Pericardium fibroblast (primary cell): ENCODE measurements around a stretch of chr4.

DNA sequence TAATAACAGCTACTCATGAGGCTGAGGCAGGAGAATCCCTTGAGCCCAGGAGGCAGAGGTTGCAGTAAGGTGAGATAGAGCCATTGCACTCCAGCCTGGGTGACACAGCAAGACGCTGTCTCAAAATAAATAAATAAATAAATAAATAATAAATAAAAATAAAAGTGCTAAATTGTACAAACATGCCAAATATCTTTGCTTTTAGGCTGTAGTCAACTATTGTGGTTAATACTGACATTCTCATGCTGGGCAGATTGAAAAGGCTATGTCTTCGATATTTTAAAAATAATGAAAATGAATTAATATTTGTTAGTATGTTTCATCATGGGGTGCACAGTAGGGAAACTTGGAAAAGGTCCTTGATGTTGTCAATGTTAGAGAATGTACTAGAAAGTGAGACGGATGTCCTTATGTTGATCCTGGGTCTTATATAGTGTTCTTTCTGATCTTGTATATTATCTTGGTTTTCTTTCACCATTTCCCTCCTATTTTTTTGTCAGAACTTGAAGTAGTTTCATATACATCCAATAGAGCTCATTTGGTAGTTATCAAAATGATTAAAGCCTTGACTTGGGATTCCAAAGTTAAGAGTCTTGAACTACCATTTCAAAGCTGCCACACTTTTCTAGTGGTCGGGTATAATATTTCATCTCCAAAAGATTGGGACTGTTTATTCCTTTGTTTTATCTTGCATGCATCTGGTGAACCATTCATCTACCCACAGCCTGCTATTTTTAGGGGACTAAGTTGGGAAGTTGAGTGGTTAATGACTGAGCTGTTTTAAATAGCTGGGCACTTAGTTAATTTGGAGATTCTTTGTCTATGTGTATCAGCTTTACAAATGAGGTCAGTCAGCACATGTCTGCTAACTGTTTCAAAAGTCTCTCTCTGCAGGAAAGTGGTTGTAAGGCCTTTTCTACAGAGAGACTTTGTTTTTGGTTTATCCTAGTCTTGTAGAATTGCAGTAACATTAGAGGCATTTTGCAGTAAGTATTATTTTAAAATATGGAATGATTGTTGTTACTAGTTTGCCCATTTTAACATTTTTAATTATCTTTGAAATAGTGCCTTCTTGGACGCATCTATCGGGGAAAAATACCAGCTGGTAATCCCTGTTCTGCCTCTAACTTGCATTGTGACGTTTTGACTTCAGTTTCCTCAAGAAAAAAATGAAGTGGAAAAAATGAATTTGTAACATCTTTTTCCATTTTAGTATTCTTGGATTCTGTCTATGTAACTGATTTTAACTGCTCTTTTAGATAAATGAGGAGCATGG lies 8.0 kb downstream of the BMP2K start:
- RAMPAGE, long total RNA = no peak

DNA sequence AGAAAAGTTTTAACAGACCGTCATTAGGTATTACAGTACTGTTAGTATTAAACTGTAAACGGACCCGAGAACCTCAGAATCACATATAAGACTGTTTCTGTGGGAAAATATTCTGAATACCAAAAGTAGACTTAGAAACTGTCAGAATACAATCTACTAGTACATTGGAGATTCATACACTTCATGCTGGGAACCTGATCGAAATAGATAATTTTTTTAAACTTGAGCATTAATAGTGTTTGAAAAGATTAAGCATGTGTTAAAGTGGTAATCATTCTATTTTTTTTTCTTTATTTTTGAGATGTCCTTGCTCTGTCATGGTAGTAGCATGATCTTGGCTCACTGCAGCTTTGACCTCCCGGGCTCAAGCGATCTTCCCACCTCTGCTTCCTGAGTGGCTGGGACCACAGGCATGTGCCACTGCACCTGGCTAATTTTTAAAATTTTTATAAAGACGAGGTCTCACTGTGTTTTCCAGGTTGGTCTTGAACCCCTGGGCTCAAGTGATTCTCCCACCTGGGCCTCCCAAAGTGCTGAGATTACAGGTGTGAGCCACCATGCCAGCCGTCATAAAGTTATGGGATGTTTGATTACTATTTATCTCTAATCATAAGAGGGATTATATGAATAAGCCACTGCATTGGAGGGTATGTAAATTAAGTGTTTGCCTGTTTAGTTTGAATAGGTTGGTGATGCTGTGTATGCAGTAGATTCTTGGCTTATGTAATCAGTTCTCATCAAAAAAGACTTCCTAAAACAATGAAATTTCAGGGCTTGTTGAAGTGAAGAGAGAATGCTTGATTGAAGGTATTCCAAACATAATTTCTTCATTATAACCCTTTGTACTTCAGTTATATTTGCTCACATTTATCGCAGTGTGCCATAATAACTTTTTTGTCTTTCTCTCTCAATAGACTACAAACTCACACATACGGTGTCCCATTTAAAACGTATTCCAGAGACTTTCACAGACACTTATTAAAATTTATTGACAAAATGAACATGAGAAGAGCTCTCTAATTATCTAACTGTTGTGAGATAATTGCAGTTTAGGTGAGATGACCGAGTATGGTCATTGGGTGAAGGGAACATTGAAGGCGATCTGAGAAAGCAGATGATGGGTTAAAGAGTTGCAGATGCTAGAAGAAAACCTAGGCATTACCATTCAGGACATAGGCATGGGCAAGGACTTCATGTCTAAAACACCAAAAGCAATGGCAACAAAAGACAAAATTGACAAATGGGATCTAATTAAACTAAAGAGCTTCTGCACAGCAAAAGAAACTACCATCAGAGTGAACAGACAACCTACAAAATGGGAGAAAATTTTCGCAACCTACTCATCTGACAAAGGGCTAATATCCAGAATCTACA lies 18.6 kb downstream of the BMP2K start:
- RAMPAGE, long total RNA = no peak

DNA sequence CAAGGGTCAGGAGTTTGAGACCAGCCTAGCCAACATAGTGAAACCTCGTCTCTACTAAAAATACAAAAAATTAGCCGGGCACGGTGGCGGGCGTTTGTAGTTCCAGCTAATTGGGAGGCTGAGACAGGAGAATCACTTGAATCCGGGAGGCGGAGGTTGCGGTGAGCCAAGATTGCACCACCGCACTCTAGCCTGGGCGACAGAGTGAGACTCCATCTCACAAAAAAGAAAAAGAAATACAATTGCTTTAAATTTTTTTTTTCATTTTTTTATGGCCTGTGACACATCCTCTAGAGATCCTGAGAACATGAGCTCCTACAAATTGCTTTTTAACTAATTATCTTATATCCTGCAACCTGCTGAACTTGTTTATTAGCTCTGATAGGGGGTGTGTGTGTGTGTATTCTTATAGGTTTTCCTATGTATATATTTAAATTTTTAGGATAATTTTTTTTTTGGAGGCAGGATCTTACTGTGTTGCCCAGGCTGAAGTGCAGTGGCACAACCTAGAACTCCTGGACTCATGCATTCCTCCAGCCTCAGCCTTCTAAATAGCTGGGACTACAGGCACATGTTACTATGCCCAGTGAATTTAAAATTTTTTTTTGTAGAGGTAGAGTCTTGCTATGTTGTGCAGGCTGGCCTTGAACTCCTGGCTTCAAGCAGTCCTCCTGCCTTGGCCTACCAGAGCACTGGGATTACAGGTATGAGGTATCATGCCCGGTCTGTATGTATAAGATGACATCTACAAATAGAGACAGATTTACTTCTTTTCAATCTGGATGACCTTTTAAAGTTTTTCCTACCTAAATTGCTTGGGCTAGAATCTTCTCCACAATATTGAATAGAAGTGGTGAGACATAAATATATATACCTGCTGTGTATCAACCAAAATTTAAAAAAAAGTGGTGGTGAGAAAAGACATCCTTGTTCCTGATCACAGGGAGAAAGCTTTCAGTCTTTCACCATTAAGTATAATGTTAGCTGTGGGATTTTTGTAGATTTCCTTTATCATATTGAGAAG lies 29.9 kb downstream of the BMP2K start:
- RAMPAGE, long total RNA = no peak

DNA sequence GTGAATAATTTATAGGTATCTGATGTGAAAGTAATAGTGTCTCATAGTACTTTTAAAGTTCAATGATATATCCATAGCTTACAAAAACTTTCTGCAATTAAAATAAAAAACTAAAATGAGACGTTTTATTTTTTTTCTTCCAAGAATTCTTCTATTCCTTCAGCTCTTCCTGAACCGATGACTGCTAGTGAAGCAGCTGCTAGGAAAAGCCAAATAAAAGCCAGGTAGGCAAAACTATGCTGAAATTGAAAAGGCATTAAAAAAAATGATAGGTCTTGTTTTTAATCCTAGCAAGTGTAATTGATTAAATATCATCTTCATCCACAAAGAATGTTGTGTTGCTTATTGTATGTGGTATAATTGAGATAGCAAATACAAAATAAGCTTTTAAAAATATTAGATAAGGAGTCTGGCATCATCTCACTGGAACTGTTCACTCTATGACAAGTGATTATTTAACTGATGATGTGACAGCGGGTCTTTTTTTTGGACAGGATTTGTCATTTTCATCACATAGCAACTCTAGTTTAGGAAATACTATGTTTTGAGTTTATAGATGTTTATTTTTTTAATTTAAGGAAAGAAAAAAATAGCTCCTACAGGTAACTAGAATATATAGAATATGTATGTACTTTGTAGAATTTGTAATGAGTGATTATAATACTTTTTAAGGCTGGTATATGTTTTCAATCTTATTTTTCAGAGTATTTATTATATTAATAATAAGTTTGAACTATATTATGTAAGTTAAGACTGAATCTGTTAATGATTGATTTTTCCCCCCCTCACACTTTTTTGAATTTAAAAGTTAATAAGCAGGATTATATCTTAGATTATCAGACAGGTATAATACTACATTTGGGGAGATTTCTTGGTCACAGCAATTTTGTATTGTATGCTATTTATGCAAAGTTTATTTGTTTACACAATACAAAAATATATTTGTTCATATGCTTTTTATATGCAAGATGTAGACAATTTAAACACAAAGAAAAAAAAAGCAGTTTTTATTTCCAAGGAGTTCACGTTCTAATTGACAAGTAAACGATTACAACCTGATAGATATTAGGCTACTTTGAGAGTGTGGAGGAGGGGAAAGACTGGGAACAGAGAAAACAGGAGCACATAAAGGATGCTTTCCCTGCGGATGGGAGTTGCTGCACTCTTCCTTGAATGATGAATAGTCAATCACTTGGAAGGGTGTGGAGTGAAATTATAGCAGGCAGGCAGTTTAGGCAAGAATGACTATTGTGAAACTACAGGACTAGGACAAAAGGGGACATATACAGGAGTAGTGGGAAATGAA lies 77.5 kb downstream of the PAQR3 start:
- RAMPAGE, long total RNA = no peak

- RAMPAGE, long total RNA = no peak
Observed at GRCh38 chr4:78869733-78871063, 69.0 kb downstream of the PAQR3 start.

- RAMPAGE, long total RNA = no peak
Observed at GRCh38 chr4:78910153-78911208, 28.8 kb downstream of the PAQR3 start.

- RAMPAGE, long total RNA = no peak
Observed at GRCh38 chr4:78913830-78914199, 25.4 kb downstream of the PAQR3 start.

DNA sequence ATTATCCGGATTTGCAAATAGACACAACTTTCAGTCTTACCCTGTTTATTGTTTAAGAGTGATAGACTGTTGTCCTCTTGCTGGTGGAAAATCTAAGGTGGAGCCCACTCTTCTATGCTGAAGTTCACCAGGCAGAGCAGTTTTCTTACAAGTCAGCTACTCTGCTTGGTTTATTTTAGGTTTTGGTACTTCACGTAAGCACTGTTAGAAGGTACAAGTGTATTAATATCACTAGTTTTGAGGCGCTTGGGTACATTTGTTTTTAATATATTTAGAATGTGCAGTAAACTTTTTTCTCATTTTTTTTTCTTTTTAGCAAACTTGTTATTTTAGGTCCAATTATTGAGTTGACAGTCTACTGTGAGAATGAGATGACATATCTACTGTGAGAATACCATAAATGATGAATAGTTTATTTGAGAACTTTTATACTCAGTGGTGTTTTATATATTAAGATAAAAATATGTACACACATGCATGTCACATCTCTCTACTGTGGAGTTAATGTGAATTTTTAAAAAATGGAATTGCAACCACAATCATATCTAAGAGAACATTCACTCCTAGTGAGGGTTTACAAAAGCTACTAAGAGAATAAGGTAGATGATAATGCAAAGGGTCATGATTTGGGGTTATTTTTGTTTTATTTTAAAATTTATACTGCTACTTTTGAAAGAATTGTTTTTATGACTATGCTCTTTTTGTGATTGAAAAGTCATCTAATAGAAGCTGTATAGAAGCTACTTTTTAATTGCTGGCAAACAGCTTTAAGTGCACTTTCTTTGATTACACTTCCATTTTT lies 23.9 kb downstream of the PAQR3 start:
- RAMPAGE, long total RNA = no peak

GRCh38 chr4:78937824-78938289 lies 1.4 kb downstream of the PAQR3 start:
- RAMPAGE, long total RNA = no peak

GRCh38 chr4:79744065-79744604 lies 328.9 kb downstream of the ANTXR2 start:
- RAMPAGE, long total RNA = no peak

DNA sequence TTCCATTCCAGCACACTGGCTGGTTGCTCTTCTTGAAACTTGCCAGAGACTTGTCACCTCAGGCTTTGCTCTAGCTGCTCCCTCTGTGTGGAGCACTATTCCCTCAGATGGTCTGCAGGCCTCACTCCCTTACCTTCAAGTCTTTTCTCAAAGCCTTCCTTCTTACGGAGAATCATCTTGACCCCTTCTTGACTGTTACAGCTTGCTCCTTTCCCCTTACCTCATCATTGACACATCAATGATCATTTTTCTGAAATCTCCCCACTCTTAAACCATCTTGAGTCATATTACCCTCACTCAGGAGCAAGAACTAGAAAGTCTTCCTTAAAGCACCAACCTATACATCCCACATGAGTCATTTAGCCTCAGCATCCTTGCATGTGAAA lies 55.8 kb downstream of the ANTXR2 start:
- RAMPAGE, long total RNA = no peak

DNA sequence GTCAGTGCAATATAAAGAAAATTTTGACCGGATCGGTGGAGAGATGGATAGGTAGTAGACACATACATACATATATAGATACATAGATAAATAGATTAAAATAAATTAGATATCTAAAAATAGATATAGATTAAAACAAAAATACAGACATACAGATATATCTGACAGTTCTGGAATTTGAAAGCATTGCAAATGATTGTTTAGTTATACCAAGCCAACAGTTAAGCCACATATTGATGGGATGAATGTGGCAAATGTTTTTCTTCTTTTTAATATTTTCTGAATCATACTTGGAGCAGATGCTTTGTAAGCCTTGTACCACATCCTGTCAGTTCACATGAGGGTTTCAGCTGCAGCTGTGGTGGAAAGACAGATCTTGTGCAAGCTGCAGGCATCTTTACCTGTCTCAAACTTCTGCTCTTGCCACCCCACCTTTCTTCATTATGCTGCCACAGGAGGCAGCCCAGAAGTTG lies 58.5 kb upstream of the PRDM8 start:
- RAMPAGE, long total RNA = no peak

DNA sequence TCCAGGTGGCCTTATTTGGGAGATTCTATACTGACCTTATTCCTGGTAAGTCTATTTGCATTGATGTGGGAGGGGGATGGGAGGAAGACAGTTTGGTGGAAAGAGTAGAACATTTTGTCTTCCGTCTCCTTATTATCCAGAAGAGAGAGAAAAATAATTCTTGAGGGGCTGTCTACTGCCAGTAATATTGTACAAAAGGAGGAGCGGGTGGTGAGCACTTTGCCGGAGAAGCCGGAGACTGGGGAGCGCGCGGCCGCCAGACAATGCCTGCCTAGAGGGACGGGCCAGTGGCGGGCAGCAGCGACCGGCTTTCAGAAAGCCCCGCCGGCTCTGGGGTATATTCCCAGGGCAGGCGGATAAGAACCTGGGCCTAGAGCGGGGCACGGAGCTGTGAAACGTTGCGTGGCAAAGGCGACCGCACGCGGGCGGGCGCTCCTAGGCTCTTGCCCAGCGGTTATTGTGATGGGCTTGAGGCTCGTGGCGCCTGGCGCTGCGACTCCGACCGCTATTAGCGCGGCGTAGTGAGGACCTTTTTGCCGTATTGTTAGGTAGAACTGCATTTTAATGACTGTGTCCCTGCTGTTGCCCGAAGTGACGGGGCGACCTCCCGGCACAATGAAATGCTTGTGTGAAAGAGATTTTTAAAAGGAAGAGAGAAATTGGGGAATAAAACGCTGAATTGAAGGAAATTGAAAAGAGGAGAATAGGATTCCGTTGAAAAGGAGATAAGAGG lies 582 bp downstream of the PRDM8 start:
- RAMPAGE, long total RNA = no peak

- RAMPAGE, long total RNA = no peak
Observed at GRCh38 chr4:80471694-80472224, 136.2 kb downstream of the CFAP299 start.

GRCh38 chr4:81465867-81466471 lies 5.7 kb downstream of the RASGEF1B start:
- RAMPAGE, long total RNA = no peak

DNA sequence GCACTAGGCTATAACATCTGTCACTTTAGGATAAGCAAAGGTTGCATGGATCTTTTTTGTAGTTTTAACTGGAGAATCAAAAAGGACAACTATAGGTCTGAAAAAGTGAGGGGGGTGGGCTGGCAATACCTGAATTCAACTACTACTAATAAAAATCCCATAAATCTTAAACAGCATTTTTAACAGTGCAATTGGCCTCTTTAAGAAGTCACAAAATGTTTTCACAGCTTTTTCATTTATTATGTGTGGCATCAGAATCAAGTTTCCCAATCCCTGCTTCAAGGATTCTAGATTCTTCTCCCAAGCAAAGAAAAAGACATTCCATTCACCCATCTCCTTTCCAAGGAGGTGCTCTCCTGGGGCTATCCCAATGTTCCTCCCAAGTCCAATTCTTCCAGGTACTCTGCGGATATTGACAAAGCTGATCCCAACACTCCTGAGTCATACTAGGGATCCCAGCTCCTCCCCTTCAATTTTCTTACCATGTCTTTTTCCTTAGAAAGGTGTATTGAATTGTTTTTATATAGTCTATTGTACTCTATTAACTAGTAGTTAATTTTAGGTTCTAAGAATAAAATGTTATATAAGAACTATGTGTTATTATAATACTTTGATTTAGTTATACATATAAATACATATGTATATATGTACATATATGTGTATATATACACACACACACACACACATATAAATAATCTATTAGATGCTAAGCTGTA lies 2.6 kb downstream of the RASGEF1B start:
- RAMPAGE, long total RNA = no peak

DNA sequence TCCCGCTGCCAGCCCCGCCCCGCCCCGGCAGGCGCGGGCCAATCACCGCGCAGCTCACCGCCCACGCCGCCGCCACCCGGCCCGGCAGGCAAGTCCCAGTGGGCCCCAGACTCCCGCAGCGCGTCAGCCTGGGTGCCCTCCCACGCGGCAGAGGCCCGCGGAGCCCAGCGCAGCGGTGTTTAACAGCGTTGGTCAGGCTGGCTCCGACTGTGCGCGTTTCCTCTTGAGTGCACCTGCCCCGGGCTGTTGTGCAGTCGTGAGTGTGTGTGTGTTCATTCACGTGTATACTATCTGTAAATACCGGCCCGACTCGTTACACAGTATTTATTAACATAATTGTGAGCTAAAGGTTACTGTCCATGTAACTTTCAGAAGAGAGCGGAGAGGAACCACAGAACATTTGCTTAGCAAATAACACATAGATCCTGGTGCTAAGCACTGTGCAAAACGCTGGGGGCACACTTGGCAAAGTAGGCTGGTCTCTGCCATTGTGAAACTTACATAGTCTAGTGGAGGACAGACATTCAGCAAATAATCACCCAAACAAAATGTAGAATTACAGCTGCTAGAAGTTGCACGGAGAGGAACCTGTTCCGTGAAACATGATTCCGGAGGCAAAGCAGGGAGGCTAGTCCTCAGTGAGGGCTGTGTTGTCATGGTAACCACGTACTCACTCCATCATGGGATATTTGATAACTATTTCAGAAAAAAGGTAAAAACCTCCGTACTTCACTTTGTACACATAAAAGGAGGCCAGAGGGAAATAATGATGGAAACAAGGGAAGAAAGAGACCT lies 450 bp upstream of the RASGEF1B start:
- RAMPAGE, long total RNA = no peak

DNA sequence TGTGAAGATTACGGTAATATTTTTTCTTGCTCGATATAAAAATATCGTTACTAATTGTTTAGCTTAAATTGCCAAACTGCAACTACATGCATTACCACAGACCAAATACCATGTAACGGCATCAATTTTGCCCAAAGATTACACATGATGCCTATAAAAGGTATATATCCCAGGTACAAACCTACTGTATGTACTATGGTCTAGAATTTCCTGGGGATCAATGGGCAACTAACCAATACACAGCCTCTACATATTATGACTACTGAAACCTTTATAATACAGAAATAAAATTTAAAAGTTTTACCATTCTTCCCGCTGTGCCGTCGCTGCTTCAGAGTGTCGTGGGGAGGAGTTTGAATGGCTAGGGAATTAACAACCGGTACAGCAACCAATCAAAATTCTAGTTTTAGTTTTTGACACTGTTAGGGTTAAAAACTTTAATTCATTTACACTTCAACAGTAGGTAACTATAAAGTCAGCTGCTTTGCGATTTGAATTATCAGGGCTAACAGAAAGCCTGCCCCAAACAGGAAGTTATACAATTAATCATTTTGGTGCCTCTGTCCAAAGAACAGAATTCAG lies 2.5 kb downstream of the HNRNPD start:
- RAMPAGE, long total RNA = no peak

DNA sequence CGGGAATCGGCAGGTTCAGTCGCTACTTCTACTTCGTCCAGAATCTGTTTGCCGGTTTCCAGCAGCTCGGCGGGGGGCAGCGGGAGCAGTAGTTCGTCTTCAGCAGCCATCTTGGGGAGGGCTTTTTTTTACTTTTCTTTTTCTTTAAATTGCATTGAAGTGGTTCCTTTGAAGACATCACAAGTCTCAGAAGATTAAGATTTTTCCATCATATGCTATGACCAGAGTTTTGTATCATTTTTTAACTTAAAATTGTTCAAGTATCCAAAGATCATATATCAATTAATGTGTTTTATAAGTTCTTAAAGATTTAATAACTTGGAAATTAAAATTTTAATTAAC lies 27.8 kb downstream of the HNRNPDL start:
- RAMPAGE, long total RNA = no peak

- RAMPAGE, long total RNA = no peak
Observed at GRCh38 chr4:82424451-82425309, 5.6 kb downstream of the HNRNPDL start.